Measurements from ENCODE around the genes NDUFAF4 and LIN28B.

DNA sequence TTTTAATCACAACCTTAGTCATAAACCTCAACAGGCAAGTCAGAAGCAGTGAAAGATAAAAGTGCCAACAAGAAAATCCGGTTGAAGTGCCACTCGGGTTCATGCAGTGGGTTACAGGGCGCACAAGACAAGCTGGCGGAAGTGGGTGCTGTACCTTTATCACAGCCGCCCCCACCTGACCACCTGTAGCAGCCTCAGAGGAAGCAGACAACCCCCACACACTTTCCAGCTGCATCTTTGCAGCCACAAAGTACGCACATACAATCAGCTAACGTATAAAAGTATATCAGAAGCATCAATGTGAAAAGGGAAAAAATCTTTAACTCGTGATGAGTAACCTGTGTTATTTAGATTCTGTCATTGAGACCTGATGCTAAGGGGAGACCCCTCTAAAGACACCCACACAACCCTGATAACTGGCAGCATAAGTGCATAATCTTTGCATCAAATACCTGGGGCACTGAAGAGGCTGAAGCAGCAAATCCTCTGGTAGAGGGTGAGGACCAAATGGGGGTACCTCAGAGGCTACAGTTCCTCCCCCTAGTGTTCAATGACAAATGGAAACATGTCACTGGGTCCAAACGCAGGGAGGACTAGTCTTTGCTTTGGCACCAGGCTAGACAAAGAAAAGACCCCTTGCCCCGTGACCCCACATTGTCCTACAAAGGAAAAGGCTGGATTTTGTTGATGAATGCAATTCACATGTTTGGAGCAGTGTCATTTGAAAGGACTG lies 22.1 kb downstream of the BACH2 start:
- PRO-cap: no peak

DNA sequence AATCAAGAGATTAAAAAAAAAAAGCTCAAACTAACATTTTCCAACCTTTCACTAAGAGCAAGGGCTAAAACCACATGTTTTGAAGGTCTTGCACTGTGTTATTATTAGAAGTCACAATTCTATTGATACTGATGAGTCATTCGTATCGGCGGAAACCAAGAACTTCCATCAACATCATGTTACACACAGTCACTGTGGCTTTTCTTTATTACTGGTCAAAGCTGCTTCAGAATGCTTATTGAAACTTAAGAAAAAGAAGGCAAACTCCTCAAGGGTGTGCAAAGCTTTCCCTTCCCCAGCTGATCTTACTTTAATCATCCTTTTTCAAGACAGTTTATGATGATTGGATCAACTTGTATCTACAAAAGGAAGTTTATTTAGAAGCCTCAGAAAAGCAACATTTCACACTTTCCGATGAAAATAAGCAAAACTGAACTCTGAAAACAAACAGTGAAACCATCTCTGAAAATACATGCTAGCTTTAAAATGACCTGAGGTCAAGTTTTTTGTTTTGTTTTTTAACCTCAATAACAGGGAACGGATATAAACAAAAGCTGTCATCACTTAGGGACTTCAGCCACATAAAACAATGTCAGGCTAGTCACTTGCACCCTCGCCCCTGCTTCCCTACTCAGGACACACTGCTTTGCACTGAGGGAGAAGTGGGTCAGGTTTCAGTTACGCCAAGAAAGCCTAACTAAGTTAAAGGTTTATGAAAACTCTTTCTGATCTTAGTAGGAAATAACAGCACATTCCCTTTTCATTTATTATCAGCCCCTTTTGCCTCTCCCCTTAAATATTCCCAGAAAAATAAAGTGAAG lies 11.7 kb downstream of the BACH2 start:
- PRO-cap: no peak

- PRO-cap: no peak
Measured at GRCh38 chr6:90439308-90439571, 142.6 kb upstream of the BACH2 start.

DNA sequence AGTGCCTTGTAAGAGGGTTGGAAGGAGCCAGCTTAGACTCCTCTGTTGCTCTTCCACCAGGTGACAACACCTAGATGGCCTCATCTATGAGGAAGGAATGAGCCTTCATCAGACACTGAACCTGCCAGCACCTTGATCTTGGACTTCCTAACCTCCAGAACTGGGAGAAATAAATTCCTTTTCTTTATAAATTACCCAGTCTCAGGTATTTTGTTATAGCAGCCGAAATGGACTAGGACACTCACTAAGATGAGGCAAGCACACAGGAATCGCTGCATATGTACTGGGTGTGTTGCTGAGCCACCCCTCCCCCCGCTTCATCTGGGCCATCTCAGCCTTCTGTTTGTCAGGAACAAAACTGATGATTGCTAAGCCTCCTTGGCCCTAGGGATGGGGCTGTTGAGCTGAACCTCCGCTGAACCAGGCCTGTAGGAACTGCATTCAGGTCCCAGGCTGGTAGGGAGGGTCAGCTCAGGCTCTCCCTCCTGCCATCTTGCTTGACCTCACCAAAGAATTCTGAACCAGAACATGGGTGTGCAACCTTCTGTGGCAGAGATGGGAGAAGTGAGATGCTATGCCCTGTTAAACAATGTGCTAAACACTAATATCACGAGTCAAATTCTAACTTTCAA lies 108.6 kb downstream of the MAP3K7 start:
- PRO-cap: no peak

DNA sequence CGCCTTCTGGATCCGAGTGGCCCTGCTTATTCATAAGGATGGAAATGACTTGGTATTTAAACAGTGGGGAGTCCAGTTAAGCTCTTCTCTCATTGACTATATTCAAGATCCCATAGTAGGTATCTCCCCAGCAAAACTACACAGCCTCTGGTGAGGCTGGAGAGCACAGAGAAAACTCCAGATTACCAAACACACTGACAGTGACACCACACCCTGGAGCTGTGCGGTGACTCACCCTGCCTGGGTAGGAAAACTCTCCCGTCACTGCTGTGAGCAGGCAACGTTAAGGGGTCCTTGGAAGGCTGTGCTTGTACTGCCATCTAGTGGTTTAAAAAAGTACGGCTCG lies 107.7 kb downstream of the MAP3K7 start:
- PRO-cap: no peak

GRCh38 chr6:90514144-90514481 lies 72.8 kb downstream of the MAP3K7 start:
- PRO-cap: no peak

- PRO-cap: no peak
Measured at GRCh38 chr6:91052985-91053563, 466.2 kb upstream of the MAP3K7 start.

DNA sequence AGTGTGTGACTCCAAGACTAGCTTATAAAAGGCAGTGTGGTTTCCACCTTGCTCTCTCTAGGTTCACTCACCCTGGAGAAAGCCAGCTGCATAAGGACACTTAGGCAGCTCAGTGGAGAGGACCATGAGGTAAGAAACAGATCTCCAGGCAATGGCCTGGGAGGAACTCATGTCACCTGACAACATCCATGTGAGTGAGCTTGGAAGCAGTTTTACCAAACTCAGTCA lies 984.3 kb upstream of the MAP3K7 start:
- PRO-cap: no peak

DNA sequence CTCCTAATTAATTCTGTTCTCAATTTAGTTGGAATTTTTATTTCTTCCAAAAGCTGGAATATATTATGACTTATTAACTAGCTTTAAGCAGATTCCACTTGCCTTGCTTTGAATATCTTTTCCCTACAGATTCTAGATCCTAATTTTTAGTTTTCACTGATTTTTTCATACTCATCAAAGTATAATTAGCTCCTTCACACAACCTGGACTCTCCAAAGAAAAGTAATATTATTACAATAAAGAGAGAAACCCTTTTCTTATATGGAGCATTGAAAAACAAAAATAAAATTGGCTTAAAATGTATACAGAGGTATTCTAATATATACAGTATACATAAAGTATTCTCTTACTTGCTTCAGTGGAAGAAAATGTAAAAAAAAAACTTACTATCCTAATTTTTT lies 894.6 kb downstream of the EPHA7 start:
- PRO-cap: no peak

DNA sequence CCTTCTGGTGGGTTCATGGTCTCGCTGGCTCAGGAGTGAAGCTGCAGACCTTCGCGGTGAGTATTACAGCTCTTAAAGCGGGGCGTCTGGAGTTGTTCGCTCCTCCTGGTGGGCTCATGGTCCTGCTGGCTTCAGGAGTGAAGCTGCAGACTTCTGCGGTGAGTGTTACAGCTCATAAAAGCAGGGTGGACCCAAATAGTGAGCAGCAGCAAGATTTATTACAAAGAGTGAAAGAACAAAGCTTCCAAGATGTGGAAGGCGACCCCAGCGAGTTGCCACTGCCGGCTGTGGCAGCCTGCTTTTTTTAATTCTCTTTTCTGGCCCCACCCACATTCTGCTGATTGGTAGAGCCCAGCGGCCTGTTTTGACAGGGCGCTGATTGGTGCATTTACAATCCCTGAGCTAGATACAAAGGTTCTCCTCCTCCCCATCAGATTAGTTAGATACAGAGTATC lies 244.3 kb downstream of the FUT9 start:
- PRO-cap: no peak

DNA sequence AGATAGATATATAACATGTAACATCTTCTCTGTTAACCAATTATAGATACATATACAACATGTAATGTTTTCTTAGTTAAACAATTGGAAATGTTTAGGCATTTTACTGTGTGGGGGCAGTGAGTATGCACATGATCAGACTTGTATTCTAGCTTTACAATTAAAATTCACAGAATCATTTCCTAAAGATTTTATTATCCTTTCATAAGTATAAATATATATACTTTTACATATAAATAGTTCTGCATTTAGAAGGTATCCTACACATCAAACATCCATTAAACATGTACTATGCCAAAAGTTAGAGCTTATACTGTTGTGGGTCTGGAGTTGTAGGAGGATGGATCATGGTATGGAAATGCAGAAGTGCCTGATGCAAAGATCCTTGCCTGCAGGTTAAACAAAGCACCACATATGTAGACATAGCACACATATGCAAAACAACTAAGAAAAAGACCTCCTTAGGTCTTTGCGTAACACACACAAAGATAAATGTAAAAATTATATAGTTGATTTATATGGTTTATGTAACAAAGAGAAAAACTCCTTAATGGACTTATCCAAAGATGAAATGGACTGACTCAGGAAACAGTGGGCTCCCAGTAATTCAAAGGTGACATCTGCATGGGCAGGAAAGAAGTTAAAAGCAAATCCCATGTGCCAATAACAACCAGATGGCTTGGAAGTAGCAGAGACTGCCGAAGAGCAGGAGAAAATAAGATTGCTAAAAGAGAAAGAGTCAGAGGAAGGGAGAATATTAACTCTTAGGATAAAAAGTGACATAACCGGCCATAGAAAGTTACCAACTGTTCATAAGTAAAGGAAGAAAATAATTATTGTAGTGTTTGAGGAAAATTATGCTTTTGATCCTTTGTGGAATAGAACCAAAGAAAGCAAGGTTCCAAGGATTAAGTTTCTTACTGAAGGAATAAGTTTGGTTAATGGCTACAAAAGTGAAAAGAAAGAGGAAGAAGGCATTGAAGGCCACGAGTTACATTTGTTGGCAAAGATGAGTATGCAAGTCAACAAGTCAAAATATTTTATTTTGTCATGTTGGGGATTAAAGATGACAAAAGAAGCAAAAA lies 55.1 kb downstream of the FHL5 start:
- PRO-cap: no peak

DNA sequence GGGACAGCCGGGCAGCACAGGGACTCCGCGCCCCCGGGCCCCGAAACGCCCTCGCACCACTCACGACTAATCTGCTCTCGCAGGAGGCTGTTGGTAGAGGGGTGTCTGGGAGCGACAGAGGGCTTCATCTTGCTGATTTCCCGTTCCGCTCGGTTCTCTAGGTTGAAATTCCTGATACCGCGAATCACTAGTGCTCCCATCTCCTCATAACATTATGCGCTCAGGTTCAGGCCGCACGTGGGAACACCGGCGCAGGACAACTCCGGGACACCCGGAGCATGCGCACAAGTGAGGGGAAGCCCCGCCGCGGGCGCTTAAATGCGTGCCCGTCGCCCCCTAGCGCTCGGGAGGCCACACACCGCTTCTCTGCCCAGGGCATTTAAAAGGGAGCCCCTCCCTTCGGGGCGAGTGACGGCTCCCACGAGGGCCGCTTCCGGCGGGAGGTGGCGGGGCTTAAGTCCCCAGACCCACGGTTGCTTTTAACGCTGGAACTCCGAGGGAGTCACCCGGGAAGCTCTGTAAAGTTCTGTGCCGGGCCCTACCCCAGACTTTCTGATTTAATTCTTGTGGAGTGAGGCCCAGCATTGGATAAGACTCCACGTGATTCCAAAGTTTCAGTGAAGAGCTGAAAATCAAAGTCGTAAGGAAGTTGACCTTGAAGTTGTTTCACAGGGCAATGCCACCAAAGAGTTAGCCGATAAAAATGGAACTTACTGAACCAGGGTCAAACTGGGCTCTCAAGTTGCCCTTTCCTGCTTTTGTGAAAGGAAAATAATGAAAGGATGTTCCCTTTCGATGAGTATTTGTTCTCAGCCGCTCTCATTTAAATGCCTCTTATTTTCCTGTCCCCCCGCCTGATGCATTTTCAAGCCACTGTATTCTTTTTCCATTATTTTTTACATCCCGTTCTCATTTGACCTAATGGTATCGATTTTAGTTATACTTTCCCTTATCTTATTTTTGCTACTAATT lies at the start of gene NDUFAF4:
Gene NDUFAF4, minus strand, starts transcription at position 290 of the 972 bp plus-strand sequence.
- PRO-cap: bidirectional peak, plus-strand start at position 425 of the sequence, minus-strand start at position 282 of the sequence

- PRO-cap: no peak
Measured at GRCh38 chr6:98787978-98788481, 46.3 kb upstream of the POU3F2 start.

GRCh38 chr6:99402459-99403235 lies 8.7 kb upstream of the COQ3 start:
- PRO-cap: no peak

GRCh38 chr6:99408015-99408622 lies 14.1 kb upstream of the COQ3 start:
- PRO-cap: no peak

GRCh38 chr6:99408910-99409415 lies 15.0 kb upstream of the COQ3 start:
- PRO-cap: no peak

- PRO-cap: no peak
Measured at GRCh38 chr6:99426329-99426816, 1.3 kb upstream of the PNISR start.

- PRO-cap: no peak
Measured at GRCh38 chr6:101401796-101402445, 8.4 kb downstream of the GRIK2 start.

DNA sequence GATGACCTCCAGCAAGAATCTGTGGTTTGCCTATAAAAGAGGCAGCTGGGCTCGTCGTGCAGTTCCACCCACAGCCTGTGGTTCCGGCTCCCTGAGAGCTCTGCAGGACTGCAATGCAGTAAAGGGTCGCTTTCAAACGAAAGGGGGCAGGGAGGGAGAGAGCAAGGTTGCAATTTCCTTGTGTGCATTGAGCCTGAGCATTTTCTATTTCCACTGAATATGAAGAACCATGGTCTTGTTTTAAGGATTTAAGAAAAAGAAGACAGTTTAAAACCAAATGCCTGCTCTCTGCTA lies 236.6 kb downstream of the HACE1 start:
- PRO-cap: no peak

- PRO-cap: no peak
Measured at GRCh38 chr6:104956488-104957827, at the start of gene LIN28B. TSS of gene LIN28B (plus strand) at chr6:104957107.